Thoracic aorta (tissue), 1 donor: Measurements from ENCODE around the genes CASP1, CARD16, CARD18, GRIA4, AASDHPPT and C11orf65.

DNA sequence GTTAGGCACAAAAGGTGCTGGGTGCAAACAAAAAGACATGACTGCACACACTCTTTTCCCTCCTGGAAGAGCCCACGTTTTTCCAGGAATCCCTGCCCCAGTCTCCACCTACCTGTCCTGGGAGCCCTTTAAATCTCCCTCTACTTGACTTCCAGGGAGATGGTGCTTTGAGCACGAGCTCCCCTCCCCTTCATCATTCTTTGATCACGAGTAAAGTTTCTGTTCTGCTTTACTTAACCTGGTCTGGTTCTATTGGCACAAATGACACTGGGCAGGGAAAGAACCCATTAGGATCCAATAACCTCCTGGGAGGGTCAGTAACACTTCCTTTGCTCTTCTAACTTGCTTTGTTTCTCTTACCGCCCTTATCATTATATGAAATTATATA, 137.5 kb upstream of the DDI1 start:
- RAMPAGE, long total RNA = no peak

DNA sequence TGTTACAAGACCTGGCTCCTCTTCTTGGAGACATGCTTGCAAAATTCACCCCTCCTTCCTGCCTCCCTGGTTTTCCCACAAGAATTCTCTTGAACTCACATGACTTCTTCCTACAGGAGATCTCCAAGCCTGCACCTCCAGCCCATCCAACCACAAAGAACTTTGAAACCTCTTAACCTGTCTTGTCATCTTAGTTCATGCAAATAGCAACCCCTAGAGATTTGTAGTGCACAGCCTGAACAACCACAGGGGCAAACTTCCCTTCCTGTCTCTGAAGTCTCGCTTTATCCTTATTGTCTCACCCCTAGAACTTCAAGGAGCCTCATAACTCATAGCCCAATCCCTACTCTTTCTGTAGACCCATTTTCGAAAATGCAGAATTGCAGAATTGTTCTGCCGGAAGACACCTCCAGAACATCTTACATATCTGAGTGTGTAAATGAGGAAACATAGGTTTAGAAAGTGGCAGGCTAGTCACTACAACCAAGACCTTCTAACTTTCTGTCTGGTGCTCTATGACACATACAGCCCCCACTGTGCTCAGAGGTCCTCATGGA, 132.3 kb upstream of the DDI1 start:
- RAMPAGE, long total RNA = no peak

- RAMPAGE, long total RNA = no peak
These were observed 273.9 kb downstream of the CASP4 start for GRCh38 chr11:104694451-104694819.

DNA sequence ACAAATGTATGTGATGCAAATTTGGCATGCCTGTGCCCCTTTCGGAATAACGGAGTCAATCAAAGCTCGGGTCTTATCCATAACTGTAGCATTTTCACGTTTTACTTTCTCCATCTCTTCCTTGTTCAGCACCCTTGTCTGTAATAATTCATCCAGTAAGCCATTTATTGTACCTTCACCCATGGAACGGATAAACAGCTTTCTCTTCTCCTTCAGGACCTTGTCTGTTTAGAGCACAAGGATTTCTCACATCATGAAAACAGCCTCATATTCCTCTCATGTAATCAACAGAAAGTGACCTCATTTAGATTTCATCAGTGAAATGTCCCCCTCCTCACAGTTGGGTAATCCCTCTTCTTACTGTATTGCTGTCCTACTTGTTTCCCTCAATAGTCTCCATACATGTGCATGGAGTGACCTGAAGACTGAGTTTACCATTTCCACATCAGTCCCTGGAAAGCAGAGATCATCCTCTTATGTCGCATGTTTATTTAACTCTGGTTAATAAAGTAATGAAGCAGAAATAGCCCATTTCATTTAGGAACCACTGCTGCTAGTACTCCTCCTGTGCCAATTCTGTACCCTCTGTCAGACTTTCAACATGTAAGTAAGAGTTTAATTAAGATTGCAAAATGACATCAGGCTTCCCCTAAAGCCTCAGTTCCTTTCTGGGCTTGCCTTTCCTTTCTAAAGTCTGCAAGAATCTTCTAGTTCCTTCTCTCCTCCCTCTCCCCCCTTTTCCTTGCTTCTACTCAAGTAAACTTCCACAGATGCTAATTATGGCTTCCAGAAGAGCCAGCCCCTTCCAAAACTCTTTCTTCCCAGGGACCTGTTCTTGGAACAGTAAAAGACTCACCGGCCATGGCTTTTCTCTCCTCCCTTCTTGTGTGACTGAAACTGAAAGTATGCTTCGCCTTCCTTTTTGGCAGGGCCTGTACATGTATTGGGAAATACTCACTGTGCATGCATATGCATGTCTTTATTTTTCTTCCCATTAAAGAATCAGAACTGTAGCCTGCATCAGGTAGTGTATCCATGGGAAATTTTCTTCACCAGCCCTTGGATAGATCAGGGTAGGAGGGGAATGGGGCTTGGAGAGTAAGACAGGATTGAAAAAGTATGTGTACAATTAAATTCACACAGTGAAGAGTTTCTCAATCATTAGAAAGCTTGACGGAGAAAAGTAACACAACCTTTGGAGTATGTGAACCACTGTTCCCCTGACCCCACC, at the start of gene CASP1:
Gene CASP1 (minus strand): TSS at position 894 of the 1,231 bp plus-strand sequence.
- RAMPAGE, long total RNA = start-site peak on the minus strand centred at position 430 of the sequence, 416 bp wide, 14 reads

- RAMPAGE, long total RNA = no peak
These were observed 1.1 kb downstream of the CARD16 start for GRCh38 chr11:105044091-105044381.

DNA sequence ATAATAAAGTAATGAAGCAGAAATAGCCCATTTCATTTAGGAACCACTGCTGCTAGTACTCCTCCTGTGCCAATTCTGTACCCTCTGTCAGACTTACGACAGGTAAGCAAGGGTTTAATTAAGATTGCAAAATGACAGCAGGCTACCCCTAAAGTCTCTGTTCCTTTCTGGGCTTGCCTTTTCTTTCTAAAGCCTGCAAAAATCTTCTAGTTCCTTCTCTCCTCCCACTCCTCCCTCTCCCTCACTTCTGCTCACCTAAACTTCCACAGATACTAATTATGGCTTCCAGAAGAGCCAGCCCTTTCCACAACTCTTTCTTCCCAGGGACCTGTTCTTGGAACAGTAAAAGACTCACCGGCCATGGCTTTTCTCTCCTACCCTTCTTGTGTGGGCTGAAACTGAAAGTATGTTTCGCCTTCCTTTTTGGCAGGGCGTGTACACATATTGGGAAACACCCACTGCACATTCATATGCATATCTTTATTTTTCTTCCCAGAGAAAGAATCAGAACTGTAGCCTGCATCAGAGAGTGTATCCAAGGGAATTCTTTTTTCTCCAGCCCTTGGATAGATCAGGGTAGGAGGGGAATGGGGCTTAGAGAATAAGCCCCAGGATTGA, at the start of gene CARD16:
Gene CARD16 (minus strand): TSS at position 400 of the 618 bp plus-strand sequence.
- RAMPAGE, long total RNA = start-site peak on the minus strand centred at position 383 of the sequence, 16 bp wide, 24 reads

DNA sequence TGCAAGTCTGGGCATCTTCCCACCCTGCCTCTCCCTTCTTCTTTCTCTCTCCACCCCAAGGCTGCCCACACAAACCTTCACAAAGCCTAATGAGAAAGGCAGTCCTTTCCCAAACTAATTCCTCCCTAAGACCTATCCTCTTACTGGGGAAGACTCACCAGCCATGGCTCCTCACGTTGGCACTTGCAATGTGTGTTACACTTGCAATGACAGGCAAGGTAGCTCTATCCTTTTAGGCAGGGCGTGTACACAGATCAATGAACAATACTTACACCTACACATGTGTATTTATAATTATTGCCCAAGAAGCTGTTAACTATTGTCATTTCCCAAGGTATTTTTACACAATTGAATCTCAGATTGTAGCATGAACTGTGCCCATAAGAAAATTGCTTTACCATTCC, at the start of gene CARD18:
Gene CARD18 (minus strand): TSS at position 208 of the 404 bp plus-strand sequence.
- RAMPAGE, long total RNA = no peak

DNA sequence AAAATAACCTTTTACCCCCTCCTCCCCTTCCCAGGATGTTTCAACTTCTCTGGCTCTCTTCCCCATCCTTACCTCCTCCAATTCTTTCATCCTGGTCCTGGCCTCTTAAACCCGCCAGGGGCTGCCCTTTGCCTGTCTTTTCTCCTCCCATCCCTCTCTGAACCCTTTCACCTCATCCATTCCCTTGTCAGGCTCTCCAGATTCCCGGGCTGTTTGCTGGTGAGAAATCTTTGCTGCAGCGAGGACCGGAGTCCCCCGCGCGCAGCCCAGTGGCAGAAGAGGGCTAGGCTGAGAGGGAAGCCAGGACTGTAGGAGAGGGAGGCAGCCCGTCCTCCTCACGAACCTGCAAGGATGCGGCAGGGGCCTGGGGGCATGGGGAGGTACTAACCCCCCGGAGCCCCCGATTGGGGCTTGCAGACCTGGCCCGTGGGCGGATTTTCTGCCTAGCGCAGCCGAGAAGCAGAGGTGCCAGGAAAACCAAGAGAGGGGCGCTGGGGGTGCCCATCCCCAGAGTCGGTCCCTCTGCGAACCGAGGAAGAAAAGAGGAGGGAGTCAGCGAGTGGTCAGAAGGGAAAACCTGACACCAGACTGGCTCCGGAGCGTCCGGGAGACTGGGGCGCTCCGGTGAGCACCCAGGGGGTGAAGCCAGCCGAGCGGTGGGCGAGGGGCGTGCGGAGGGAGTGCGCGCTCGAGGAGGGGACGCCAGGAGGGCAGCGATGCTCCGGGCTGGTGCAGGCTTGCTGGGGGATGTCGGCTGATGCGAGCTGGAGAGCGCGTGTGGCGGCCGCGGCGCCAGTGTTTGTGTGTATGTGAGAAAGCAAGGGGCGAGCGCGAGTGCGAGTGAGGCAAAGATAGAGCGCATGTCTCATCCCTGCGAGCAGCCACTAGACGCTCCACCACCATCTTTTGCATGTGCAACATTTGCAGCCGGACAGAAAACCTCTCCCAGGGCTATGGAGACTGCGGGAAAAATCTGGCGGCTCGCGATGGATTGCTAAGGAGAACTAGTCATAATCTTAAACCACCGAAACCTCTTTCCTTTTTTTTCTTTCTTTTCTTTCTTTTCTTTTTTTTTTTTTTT, at the start of gene GRIA4:
Gene GRIA4 (plus strand): TSS at position 269 of the 1,081 bp plus-strand sequence.
- RAMPAGE, long total RNA = no peak

- RAMPAGE, long total RNA = no peak
These were observed 1.8 kb downstream of the GRIA4 start for GRCh38 chr11:105611488-105612355.

- RAMPAGE, long total RNA = start-site peak on the plus strand at chr11:106077656-106077670, 93 reads
These were observed at the start of gene AASDHPPT for GRCh38 chr11:106077499-106078226. Gene AASDHPPT (plus strand): TSS chr11:106077662.

- RAMPAGE, long total RNA = no peak
These were observed 109.1 kb downstream of the AASDHPPT start for GRCh38 chr11:106186578-106186939.

DNA sequence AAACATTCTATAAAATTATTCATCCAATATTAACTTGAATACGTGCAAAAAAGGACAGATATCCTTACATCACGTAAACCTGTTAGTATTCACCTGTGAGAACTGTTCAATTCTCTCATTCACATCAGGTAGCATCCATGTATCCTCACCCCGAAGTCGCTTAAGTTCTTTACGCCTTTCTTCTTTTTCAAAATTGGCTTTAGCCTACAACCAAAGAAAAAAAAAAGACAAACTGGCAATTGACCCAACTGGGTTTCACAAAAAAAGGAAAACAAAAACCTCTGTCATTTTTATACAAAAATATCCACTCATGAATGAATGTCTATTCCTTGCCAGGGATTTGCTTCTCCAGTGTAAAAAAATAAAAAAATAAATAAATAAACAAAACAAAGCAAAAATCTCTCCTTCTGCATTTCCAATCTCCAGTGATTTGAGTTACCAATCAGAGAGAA, 2.0 kb downstream of the CWF19L2 start:
- RAMPAGE, long total RNA = no peak

GRCh38 chr11:107591602-107592261, 785 bp downstream of the ELMOD1 start:
- RAMPAGE, long total RNA = no peak

- RAMPAGE, long total RNA = no peak
These were observed 1.9 kb downstream of the ACAT1 start for GRCh38 chr11:108123249-108123657.

- RAMPAGE, long total RNA = no peak
These were observed 22.3 kb downstream of the NPAT start for GRCh38 chr11:108200043-108200625.

- RAMPAGE, long total RNA = no peak
These were observed 1.1 kb downstream of the ATM start for GRCh38 chr11:108223885-108224351.

DNA sequence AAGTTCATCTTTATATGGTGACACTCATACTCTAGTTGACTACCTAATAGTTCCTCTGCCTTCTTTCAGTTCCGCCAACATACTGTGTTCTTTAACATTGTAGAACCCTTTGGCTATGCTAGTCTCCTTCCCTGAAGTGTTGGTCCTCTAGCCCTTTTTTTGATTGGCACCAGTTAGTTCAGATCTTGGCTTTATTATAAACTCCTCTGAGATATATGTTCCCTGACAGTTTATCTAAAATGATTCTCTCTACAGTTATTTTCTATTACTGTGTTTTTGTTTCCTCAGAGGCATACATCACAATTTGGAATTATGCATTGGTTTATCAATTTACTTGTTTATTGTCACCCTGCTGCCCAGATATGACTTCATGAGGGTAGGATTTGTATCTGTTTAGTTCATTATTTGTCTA, 1.6 kb downstream of the ATM start:
- RAMPAGE, long total RNA = no peak

DNA sequence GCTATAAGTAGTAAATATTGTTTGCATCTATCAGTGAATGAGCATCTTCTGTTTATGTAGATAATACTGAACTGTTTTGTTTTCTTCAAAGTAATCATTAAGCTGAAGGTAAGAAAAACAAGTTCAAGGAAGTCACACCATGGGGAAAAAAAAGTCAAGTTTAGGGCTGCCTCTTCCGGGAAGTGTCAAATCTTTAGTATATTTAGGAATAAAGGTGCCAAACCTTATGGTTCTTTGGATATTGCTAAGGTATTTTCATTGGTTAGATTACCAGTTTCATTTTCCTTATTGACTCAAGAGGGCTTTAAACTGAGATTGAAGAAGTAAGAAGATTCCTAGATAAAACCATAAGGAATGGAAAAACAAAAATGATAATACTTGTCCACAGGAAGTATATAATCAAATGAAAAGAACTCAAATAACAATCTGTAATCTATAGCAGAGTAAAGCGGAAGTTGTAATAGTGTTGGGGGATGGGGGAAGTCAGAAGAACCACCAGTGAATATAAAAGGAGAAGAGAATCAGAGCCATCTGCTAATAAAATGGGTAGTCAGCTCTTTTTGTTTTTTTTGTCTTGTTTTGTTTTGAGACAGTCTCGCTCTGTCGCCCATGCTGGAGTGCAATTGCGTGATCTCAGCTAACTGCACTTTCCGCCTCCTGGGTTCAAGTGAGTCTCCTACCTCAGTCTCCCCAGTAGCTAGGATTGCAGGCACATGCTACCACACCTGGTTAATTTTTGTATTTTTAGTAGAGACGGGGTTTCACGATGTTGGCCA, 2.2 kb downstream of the ATM start:
- RAMPAGE, long total RNA = no peak

GRCh38 chr11:108225684-108226419, 3.0 kb downstream of the ATM start:
- RAMPAGE, long total RNA = no peak

DNA sequence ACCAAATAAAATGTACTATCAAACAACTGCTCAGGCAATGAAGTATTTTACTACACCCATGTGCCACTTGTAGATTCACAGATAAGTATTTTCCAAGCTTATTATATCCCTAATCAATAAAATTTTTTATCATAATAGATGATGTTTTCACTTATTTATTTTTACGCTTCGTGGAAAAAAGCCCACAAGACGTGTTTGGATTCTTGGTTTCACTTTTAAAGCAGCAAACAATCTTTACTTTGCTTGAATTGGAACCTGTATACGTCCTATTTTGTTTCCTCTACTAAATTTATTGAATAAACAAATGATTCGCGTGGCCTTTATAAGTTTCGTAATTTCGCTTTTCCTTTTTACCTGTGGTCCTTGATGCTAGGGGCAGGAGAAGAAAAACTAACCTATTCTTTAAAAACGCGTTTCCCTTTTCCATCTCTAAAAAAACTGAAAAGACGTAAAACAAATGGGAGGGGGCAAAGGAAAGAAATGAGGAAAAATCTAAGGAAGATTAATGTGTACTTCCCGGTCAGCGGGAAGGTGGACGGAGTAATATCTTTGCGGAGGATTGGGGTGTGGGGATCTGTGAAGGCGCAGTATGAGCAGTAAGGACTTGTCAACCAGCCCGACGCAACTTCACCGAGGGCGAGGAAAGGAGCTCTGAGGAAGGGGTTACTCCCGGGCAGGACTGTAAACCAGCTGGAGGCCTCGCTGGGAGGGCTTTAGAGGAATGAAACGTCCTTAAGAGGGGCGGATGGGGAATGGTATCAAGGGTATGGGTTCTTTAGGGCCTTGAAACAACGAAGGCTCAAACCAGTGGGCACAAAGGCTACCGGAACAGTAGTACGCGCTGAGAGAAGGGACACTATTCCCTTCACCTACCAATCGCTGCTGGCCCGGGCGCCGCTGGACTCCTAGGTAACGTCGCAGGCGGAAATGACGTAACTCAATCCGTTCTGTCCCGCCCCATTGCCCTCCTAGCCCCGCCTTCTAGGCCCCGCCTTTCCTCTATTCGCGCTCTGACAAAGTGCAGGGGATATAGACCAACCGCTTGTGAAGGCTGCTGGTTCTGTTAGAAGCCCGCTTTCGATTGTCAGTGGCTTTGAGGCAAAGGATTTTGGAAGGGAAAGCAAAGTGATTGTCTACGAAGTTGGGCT, at the start of gene C11orf65:
Gene C11orf65 (minus strand): TSS at position 932 of the 1,148 bp plus-strand sequence.
- RAMPAGE, long total RNA = no peak